Sternocleidomastoid (tissue), 1 donor: ENCODE data around the gene CHIA.

DNA sequence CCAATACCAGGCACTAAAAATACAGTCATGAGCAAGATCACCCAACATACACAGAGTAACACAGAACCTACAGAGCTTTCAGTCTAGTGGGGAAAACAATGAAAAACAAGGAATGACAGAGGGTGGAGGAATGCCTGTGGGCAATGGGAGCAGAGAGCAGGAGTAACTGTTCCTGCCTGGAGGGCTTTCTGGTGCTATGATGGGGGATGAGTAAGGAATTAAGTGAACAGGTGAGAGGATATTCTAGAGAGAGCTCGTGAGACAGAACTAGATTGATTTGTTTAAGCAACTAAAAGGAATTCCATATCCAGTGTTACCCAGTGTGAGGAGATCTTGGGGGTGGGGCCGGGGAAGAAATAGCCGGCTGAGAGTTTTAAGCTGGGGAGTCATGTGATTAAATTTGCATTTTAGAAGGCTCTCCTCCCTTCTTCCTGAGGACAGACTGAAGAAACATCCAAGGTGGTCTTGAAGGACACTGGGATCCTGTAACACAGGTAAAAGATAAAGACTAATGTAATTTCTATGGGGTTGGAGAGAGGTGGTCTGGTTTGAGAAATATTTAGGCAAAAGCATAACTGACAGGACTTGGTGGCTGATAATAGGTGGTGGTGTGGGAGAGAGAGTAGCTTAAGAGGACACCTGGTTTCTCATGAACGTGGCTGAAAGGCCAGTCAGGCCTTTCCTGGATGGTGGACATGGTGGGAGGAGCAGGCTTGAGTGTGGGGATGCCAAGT is 2.0 kb upstream of the CD53 start:
- PRO-cap = no peak

DNA sequence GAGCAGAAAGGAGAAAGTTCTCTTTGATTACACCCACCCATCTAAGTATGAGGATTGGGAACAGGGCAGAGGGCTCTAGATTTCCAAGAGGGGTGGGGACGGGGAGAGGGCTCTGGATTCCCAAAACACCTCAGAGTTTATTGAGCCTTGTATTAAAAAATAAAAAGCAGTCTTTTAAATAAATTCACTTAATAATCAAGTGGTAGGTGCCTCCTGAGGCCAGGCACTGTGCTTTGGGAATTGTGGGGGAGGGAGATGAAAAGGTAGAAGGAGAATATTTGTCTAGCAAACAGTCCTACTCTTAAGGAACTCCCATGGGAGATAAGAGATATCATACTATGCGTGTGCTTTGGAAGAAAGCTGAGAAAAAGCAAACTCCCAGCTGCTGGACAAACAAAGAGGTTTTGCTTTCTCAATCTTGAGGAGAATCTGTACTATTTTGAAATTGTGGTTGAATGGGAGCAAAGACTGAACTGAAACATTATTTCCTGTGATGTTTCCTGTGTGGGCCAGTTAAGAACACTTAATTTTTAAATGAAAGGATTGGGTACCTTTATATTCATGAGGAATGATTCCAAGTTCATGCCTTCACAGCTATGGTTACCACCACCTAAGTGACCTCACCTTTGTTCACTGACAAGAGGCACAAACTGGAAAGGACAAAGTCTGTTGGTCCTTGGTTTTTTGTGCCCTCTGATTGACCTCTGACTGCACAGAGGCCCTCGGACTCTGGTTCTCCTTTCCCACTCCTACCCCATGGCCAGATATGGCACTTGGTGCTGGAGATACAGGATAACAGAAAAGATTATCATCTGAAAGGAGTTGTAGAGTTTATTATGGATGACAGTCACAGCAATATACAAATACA is 1.4 kb downstream of the CD53 start:
- PRO-cap = no peak

DNA sequence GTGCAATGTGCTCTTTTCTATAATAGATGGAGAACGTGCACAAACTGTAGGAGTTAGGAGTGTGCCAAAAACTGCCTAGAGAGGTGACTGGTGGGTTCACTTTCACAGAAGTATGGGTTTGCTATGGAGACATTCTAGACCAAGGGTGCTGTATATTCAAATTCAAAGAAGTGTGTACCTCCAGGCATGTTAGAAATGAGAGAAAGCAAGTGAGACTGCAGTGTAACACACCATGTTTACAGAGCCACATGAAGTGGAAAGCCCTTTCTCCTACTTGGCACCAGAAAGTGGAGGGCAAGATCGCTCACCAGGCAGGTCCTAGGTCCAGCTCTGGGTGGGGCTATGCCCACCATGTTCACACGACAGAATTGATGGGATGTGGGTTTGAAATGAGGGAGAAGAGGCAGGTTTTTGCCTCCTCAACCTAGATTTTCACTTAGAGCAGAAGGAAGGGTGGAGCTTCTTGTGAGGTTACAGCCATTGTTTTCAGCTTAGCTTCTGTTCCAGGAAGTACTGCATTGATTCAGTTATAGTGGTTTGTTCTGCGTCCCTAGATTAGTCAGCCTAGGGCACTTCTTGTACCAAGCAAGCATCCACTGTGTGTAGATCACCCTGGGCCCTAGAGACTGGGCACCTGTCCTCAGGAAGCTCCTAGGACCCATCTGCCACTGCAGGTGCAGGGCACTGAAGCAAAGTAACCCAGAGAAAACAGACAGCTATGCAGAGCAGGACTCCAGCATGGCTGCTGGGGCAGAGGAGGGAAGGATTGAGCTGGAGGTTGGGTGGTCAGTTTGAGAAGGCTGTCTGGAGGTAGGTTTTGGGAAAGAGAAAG is 2.3 kb downstream of the CD53 start:
- PRO-cap = bidirectional peak, plus-strand start at position 558 of the sequence, minus-strand start at position 482 of the sequence

- PRO-cap = no peak
Observed at GRCh38 chr1:110899926-110900588, 27.1 kb downstream of the CD53 start.

DNA sequence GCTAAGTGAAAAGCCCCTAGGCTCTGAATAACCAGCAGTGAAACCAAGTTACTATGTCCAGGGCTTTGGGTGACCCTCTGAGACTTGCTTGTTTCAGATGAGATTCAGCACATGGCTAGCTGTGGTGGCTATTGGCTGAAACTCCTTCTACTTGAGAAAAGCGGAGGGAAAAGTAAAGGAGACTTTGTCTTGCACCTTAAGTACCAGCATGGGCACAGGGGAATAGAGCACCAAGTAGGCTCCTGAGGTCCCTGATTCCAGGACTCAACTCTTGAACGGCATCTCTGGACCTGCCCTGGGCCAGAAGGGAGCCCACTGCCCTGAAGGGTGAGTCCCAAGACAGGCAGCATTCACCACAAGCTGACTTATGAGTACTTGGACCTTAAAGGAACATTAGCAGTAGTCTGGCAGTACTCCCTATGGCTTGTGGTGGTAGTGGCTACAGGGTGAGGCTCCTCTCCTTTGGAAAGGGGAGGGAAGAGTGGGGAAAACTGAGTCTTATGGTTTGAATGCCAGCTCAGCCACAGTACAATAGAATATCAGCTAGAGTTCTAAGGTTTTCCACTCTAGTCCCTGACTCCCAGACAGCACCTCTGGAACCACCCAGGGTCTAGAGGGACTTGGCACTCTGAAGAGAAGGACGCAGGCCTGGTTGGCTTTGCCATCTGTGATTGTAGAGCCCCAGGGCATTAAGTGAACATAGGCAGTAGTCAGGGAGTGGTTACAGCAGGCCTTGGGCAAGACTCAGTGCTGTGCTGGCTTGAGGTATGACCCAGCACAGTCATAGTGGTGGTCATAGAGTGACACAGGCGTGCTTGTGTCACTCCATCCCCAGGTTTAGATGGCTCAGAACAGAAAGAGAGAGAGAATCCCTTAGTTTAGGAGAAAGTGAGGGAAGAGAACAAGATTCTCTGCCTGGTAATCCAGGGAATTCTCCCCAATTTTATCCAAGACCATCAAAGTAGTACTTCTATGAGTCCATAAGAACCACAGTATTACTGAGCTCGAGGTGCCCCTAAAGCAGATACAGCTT is 30.9 kb downstream of the CD53 start:
- PRO-cap = no peak

DNA sequence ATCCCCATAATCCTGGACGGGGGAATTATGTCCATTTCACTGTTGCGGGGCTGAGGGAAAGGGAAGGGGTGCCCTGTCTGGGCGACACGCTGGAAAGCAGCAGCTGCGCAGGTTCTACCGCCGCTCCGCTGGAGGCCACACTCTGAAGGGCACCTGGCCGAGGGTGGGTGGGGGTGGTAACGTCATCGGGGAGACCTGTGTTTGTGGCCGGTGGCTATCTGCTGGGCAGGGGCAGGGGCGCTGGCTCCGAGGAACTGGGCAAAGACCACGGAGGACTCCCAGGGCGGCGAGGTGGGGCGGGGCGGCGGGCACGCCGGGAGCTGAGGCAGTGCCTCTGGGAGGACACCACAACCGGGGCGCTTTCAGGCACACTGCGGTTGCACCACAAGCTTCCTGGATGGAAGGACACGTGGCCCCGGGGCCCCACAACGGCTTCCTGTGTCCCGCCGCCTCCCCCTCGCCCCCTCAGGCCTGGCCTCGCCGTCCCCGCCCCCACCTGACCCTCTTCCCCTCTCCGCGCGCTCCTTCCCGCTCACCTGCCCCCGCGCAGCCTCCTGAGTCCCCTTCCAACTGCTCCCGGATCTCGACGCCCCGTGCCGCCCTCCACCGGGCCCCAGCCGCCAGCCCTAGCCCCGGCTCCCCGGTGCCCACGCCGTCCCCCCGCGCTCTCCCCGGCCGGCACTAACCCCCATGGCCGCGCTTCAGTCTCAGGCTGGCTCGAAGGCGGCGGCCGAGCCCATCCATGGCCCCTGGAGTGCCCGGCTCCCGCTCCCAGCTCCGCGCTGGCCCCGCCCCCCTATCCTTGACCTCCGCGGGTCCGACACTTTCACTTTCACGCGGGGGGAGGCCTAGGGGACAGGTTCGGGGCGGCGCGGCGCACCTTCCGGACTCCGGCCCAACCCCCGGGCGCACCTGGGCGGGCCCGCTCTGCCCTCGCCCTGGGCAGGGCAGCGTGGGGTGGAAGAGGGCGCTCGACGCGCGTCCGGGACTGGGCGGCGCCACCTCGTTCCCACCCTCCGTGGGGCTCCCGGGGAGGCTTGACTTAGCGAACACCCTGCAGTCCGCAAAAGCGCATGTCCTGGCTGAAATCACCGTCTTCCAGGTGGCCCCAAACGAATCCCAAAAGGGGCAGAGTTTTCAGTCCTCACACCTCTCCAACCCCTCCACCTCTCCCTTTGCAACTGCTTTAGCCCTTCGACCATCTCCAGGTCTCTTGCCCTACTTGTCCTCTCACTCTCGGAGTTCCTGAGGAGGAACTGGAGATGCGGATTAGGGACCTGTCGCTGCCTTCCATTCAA is 3.6 kb upstream of the DENND2D start:
- PRO-cap = bidirectional peak, plus-strand start at position 398 of the sequence, minus-strand start at position 364 of the sequence; bidirectional peak, plus-strand start at position 1,059 of the sequence, minus-strand start at position 929 of the sequence

DNA sequence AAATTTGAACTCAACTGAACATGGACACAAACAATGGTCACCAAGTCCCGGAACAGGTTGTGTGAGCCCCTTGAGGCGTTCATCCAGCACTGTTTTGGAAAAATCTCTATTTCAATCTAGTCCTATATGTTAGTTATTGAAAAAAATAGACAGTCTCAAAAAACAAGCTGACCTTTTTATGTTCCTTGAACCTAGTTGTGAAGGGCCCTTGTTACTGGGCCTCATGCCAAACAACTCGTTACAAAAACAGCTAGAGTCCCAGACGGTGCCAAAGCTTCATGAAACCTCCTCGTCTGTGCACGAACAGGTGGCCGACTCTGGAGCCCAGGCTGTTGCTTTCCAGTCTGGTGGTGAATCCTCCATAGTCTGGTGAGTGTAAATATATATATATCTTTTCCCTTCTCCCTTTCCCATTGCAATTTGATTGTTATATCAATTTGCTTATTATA is at the start of gene CHIA:
Gene CHIA, plus strand, starts transcription at position 270 of the 449 bp plus-strand sequence.
- PRO-cap = no peak

- PRO-cap = no peak
Observed at GRCh38 chr1:111485671-111486125, 11.9 kb downstream of the C1orf162 start.

GRCh38 chr1:111541459-111542689 is 38.4 kb upstream of the ADORA3 start:
- PRO-cap = no peak

GRCh38 chr1:111684045-111684561 is 55.1 kb downstream of the INKA2 start:
- PRO-cap = no peak

DNA sequence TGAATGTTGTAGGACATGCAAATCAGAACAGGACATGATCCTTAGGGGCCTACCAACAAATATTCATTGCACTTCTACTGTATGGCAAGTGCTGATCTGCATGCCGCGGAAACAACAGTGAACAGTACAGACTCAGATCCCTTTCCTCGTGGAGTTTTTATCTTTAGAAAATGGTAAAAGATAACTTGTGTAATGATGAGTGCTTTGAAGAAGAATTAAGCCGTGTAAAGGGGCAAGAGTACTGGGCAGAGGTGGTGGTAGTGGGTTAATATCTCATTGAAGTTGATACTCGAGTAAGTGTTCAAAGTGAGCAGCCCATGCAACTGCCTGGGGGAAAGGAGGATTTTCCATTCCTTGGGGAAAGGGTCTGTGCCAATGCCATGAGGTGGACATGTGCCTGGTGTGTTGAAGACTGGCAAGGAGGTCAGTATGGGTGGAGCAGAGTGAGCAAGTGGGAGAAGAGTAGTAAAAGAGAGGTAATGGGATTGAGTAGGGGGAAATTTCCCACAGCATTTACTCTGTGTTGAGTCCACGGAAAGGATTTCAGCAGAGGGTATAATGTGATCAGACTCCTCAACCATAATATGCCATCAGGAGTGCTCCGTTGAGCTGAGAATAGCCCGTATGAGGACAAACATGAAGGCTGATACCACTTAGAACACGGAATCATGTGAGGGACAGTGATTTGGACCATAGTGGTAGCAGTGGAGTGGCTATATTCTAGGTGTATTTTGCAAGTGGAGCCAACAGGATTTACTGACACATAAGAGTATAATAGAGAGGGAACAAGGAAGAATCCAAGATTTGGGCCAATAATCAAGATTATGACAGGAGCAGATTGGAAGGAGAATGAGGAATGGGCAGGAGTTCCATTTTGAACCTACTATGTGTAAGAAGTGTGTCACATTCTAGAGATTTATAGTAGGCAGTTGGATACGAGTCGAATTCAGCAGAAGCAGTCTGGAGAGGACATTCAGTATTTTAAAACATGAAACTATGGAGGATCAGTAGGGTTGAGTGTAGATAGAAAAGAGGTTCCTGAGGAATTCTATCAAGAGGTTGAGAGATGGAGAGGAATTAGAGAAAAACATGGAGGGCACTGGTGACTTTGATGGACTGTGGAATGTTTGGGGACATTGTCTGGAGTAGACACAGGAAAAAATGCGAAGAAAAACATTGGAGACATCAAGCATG is 22.0 kb downstream of the INKA2 start:
- PRO-cap = no peak

- PRO-cap = no peak
Observed at GRCh38 chr1:111754718-111755308, 888 bp upstream of the DDX20 start.

GRCh38 chr1:111862430-111862874 is 106.8 kb downstream of the DDX20 start:
- PRO-cap = no peak

- PRO-cap = no peak
Observed at GRCh38 chr1:111879040-111879864, 110.2 kb downstream of the KCND3 start.

DNA sequence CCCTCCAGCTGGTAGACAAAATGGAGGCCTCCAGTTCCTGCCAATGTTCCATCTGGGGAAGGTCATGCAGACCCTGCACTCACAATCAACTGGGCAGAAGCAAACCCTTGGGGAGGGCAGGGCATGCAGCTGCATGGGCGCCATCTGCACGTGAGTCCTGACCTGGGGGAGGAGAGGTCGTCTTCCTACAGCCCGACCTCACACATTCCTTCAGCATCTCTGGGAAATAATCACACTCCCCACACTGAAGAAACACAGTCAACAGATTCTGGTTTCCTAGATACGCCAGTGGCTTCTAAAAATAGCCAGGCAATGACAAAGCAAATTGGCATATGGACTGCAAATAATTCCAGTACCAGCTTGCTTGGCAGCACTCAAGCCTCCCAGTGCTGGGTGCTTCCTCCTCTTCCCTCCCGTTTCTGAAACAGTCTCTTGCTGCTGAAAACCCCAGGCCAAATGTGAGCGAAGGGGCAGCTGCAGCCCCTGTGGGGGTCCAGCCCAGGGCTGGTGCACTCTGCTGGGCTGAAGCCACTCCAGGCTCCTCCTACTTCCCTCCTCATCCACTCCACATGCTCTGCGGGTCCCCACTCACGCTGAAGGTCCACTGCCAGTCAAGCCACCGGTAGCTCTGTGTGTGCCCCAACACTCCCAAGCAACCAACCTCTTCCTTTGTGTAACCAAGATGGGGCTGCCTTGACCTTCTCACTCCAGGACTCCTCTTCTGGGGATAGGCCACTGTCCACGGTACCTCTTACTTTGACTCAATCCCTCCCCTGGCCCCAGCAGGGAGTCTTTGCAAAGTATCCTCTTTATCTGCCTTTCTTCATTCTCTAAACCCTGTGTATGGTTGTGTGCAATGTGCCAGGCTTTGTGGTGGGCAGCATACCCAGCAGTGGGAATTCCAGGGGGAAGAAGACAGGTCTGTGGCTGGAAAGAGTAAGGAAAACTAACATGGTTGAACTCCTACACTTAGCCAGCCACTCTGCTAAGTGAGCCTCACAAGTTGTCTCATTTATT is 69.0 kb downstream of the KCND3 start:
- PRO-cap = no peak

DNA sequence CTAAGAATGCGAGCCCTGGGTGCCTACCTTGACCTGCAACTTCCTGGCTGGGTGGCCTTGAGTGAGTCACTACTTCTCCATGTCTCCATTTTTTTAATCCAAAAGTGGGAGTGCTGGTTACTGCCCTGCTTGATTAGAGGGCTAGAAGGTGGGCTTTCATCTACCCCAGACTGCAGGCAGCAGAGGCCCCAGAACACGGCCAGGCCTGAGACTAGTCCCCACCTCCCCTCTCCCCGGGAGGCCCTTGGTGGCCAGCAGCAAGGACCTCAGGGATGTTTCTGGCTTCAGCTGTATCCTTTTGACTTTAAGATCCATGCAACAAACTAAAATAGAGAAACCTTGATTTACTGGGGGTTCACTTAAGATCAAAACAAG is 67.4 kb upstream of the KCND3 start:
- PRO-cap = unidirectional peak, minus-strand start at position 93 of the sequence

GRCh38 chr1:112264644-112264941 is 131.4 kb upstream of the CTTNBP2NL start:
- PRO-cap = no peak

GRCh38 chr1:112390742-112391408 is 5.1 kb upstream of the CTTNBP2NL start:
- PRO-cap = bidirectional peak, plus-strand start at chr1:112391087, minus-strand start at chr1:112390918

DNA sequence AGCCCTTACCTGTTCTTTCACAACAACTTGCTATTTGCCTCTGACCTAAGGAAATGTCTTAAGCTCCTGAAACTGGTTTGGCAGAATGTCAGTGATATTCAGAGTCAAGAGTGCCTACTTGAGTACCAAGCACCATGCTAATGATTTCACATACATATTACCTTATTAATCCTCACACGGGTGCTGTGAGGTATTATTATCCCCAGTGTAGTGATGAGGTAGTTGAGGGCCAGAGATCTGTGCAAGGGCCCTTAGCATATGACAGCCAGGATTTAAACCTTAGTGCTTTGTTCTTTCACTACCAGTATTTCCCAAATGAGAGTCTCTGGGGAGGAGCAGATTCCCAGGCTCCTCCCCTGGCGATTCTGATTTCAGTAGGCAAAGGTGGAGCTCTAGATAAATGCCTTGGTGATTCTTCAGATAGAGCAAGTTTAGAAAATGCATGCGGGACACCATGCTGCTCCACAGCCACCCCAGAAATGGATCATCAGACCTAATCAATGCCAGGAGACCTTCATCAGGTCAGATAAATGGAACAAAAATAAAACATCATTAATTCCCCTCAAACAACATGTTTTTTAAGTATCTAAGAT is 47.4 kb upstream of the WNT2B start:
- PRO-cap = no peak

DNA sequence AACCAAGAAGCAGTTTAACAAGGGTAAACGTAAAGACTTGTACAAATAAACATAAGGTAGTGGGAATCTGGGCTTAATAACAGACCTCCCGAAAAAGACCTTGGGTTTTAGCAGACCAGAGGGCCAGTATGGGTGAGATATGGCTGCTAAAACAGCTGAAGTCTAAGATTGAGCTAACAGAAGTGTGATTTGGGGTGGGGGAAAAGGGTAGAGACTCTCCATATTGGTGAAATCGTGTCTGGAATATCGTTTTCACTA is 1.3 kb downstream of the MOV10 start:
- PRO-cap = no peak